ENCODE results near the genes FICD, TMEM119 and KCTD10.

DNA sequence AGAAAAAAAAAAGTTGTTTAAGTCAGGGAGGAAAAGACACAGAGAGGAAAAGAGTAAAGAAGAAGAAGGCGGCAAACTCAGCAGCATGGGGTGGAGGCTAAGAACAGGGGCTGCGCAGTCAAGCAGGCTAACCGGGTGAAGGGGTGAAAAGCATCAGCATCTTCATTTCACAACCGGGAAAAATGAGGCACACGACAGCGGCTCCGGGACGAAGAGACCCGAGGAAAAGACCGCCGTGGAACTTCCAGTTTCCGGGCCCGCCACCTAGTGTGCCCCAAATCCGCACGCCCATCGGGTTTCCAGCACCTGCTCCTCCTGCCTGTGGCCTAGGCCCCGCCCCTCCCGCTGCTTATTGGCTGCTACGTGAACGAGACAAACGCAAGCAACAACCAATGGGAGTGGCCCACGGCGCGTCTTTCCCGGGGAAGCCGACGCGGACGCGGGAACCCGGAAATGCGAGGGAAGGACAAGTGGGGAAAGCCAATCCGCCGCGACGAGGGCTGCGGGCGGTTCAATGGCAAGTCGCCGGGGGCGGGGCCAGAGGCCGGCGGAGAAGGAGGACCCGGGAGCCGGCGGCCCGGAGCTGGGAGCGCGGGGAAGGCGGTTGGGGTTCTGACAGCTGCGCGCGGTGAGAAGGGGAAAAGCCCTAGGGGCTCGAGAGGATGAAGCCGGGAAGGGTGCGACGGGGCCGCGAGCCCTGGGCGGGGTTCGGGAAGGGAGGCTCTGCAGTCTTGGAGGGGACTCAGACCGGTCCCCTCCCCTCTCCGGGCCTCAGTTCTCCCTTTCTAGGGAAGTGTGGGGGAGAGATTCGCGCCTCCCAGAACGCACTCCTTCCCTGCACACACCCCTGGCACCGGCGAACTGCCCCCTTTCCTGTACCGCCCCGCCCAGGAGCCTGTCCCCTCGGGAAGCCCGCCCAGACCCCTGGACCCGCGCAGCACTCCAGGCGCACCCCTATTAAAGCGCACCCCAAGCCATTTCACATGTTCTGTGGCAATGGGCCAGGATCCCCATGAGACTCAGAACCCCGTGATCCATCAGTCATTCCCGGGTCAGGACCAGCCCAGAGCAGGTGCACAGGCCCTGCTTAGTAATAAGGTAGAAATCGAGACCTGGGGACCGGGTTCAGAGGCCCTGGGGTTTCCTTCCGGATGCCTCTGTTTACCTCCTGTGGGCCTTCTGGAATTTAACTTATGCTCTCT, at the start of gene FICD:
TSS of gene FICD (plus strand) at position 544 of the 1,202 bp plus-strand sequence.
- PRO-cap, 4 experiments, result peak in 4 of 4 experiments; most common plus-strand start position 540 of the sequence (in 3); most common minus-strand start position 271 of the sequence (in 2)
- RAMPAGE, long total RNA, 2 experiments, result start-site peak on the plus strand in 1 of 2 experiments, centred at position 544 of the sequence, 23 reads per replicate
- RRBS, result 2% methylated on average over 31 of the region's 81 CpGs

DNA sequence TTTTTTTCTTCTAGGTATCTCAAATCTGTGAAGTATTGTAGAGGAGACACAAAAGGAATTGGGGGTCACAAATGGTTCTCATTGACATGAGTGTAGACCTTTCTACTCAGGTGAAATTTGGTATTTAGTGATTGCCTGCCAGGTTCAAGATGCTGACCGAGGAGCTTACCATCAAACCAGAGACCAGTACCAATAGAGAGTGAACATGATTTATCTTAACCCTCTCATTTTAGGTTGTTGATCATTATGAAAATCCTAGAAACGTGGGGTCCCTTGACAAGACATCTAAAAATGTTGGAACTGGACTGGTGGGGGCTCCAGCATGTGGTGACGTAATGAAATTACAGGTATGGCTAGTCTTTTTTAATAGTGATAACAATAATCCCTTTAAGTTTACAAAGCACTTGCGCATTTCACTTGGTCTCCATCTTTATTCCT, 1.7 kb downstream of the ISCU start:
- PRO-cap, 4 experiments, result no peak in any of the 4 experiments
- RAMPAGE, long total RNA, 2 experiments, result no peak in any of the 2 experiments
- RRBS, result no CpG with 5 or more reads among the region's 4 CpGs

- PRO-cap, 4 experiments, result peak in 4 of 4 experiments; most common plus-strand start chr12:108598245 (in 4); most common minus-strand start chr12:108598072 (in 2)
- RAMPAGE, long total RNA, 2 experiments, result start-site peak on the minus strand in 1 of 2 experiments, at chr12:108598072-108598077 at its widest, 16 reads per replicate
- RRBS, result 14% methylated on average over 5 of the region's 19 CpGs
These were observed at the start of gene TMEM119 for GRCh38 chr12:108597877-108598449. Gene TMEM119 (minus strand): TSS chr12:108598084.

- PRO-cap, 4 experiments, result no peak in any of the 4 experiments
- RAMPAGE, long total RNA, 2 experiments, result no peak in any of the 2 experiments
- RRBS, result no CpG with 5 or more reads among the region's 2 CpGs
These were observed 2.7 kb upstream of the SELPLG start for GRCh38 chr12:108636439-108636805.

DNA sequence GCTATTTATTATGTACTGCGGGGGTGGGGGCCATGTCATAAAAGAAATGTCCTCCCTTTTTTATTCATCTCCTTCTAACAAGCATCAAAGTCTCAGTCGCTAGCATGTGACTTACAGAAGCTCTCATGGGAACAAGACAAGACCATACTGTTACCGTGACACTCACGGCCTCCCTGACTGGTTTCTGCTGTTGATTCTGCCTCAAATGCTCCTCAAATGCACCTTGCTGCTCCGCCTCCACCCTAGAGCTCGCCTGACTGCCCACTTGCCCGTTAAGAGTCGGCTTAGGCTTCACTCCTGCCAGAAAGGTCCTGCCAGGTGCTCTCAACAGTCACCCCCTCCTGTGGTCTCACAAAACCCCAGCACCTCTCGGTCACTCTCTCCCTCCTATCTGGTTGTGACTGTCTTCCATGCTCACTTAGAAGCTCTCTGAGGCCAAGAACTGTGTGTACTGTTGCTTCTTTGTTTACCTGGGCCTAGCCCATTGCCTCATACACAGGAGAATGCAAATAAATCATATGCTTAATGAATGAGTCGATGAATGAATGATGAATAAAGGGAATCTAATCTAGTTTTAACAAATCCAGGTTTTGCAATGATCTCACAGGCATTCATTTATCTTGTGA, 41.5 kb downstream of the SSH1 start:
- PRO-cap, 4 experiments, result no peak in any of the 4 experiments
- RAMPAGE, long total RNA, 2 experiments, result no peak in any of the 2 experiments
- RRBS, result no CpG with 5 or more reads among the region's 10 CpGs

DNA sequence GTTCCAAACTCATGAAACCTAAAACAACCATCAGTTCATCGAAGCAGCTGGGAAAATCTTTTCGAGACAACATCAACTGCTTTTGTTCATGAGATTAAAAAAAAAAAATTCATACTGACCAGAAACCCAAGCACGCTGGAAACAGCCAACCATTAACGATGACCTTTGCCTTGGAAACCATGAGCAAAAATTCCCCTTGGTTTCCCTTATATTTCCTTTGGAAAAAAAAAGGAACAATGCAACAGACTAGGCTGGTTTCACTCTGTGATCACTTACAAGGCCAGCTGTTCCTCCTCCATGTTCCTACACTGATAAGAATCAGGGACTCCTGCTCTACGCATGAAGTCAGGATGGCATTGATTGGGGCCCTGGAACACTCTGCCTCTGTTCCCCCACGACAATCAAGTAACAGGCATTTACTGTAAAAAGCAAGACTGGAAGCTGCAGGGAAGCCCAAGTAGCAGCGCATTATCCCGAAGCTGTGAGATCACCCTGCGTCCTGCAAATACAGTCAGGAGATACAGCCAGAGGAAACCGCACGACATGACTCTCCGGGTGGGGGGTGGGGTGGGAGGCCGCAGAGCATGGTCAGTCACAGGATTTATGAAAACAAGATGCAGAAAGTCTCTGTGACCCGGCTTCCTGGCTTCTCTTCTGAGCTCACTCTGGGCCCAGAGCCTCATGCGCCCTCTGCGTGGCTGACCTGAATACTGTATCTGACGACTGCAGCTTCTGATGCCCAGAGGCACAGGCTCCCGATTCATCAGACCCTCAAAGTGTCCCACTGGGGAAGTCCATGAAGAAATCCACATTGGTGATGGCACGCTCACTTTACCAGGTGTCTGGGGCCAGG, 31.2 kb downstream of the SSH1 start:
- PRO-cap, 4 experiments, result peak in 3 of 4 experiments; most common plus-strand start position 708 of the sequence (in 2); most common minus-strand start position 494 of the sequence (in 2)
- RAMPAGE, long total RNA, 2 experiments, result no peak in any of the 2 experiments
- RRBS, result 6% methylated on average over 3 of the region's 19 CpGs

DNA sequence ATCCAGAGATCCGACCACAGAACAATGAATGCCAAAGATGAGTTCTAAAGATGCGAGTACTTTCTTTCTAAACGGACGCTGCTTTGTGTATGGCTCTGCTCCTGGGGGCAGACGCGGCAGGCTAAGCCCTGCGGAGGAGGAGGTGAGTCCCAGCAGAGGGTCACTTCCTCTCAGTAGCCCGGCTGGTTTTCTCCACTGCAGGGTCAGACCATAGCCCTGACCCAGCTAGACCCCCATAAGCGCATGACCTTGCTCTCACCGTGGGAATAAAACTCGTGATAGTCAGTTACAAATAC, 16.8 kb downstream of the SSH1 start:
- PRO-cap, 4 experiments, result peak in 1 of 4 experiments; most common minus-strand start position 85 of the sequence (in 1)
- RAMPAGE, long total RNA, 2 experiments, result no peak in any of the 2 experiments
- RRBS, result no CpG with 5 or more reads among the region's 11 CpGs

DNA sequence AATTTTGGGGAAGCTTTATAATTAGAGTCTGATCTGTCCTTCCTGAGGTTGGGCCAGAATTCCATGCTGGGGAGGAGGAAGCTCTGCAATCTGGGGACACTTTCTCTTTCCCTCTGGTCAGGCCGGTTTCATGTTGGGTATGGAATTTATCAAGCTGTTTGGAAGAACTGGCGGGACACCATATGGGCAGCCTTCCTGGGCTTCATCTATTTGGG, 54.4 kb downstream of the SVOP start:
- PRO-cap, 4 experiments, result no peak in any of the 4 experiments
- RAMPAGE, long total RNA, 2 experiments, result no peak in any of the 2 experiments
- RRBS, result no CpG with 5 or more reads among the region's 2 CpGs

GRCh38 chr12:109087076-109088065, 5.9 kb downstream of the ALKBH2 start:
- PRO-cap, 4 experiments, result no peak in any of the 4 experiments
- RAMPAGE, long total RNA, 2 experiments, result start-site peak on the plus strand in 1 of 2 experiments, at chr12:109087449-109087682 at its widest, 11 reads per replicate
- RRBS, result no CpG with 5 or more reads among the region's 6 CpGs

GRCh38 chr12:109130715-109131453, 14.5 kb downstream of the ACACB start:
- PRO-cap, 4 experiments, result no peak in any of the 4 experiments
- RAMPAGE, long total RNA, 2 experiments, result no peak in any of the 2 experiments
- RRBS, result no CpG with 5 or more reads among the region's 13 CpGs

DNA sequence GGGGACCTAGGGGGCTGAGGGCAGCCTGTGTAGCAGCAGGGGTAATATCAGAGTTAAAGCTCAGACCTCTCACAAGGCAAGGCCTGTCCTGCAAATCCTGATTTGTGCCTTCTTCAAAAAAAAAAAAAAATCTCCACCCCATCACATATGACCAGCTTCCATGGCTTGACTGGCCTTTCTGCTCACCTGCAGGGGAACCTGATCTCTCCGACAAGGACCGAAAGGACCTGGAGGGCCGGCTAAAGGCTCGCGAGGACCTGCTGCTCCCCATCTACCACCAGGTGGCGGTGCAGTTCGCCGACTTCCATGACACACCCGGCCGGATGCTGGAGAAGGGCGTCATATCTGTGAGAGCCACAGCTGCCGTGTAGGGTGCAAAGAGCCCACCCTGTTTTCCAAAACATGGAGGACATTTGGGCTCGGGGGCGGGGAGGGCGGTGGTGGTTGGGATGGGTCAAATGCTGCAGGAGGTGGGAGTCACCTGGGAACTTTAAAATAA, 45.0 kb downstream of the FOXN4 start:
- PRO-cap, 4 experiments, result no peak in any of the 4 experiments
- RAMPAGE, long total RNA, 2 experiments, result no peak in any of the 2 experiments
- RRBS, result 19% methylated on average over 7 of the region's 15 CpGs

DNA sequence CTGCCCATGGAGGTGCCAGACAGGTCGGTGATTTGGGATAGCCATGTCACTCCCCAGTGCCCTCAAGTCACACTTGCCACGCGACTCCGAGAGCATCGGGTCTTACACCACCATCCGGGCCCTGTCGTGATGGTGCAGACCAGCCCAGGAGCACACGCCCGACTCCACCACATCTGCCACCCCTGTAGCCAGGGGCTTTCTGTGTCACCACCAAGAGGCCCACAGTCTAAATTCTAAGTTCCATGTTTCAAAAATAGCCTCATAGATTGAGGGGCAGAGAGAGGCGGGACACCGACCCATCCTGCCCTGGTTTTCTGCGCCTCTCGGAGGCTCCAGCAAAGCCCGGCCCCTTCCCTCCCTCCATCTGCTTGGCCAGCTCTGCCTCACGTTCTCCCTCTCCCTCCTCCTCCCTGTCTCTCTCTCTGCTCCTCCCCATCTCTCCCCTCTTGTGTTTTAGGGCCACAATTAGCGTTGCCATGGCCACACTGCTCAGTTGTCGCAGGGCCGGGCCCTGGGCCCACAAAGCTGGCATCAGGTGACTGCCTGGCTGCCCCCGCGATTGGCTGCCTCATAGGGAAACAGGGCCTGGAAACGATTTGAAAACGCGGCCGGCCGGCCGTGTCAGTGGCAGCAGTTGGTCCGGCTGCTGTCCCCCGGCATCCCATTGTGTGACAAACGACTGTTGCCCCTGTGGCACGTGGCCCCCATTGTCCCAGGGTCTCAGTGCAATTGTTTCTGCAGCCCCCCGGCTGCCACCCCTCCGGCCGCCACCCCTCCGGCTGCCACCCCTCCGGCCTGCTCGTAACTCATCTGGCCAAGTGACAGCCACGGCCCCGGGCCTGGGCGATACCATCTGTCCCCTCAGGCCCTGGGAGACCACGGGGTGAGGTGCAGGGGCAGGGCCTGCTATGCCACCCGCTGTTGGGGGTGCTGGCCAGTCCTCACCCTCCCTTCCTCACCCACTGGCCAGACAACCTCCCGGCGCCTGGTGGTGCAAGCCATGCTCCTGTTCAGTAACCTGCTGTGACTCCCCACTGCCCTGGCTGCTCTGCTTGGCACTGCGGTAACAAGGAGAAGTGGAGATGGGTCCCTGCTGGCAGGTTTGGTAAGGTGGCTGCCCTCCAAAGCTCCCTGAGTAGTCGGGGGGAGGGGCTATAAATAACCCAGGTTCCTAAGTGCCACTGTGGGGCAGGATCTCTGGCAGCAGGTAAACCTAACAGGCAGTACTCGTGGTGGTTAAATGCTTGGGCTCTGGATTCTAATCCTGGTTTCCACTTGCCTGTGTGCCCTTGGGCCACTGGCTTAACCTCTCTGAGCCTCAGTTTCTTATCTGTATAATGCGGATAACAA, 17.4 kb downstream of the FOXN4 start:
- PRO-cap, 4 experiments, result peak in 4 of 4 experiments; most common plus-strand start position 599 of the sequence (in 4); most common minus-strand start position 366 of the sequence (in 2)
- RAMPAGE, long total RNA, 2 experiments, result no peak in any of the 2 experiments
- RRBS, result 17% methylated on average over 12 of the region's 47 CpGs

- PRO-cap, 4 experiments, result peak in 4 of 4 experiments; most common minus-strand start chr12:109477300 (in 4)
- RAMPAGE, long total RNA, 2 experiments, result start-site peak on the minus strand in 1 of 2 experiments, at chr12:109477296-109477302 at its widest, 570 reads per replicate
- RRBS, result 2% methylated on average over 11 of the region's 48 CpGs
These were observed at the start of gene KCTD10 for GRCh38 chr12:109476409-109477544. Gene KCTD10 (minus strand): TSS chr12:109477300.

DNA sequence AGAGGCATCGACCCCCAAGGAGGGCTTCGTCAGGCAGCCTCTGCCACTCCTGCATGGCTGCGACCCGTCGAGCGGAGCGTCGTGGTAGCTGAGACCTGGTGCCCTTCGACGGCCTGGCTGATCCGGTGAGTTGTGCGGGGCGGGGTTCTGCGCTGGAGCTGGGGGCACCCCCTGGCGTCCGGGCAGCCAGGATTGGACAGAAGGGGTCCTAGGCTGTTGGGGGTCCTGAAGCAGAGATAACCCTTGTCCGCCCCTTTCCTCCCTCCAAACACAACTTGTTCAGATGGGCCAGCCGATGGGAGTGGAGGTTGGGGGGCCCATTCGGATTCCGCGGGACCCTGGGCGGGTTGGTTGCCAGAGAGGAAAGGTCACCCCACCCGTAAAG, 1.1 kb downstream of the FAM222A start:
- PRO-cap, 4 experiments, result no peak in any of the 4 experiments
- RAMPAGE, long total RNA, 2 experiments, result no peak in any of the 2 experiments
- RRBS, result 7% methylated on average over 8 of the region's 23 CpGs

- PRO-cap, 4 experiments, result no peak in any of the 4 experiments
- RAMPAGE, long total RNA, 2 experiments, result no peak in any of the 2 experiments
- RRBS, result no CpG with 5 or more reads among the region's 12 CpGs
These were observed 16.7 kb downstream of the GLTP start for GRCh38 chr12:109863459-109864209.

- PRO-cap, 4 experiments, result no peak in any of the 4 experiments
- RAMPAGE, long total RNA, 2 experiments, result no peak in any of the 2 experiments
- RRBS, result no CpG with 5 or more reads among the region's 9 CpGs
These were observed 8.5 kb downstream of the GLTP start for GRCh38 chr12:109871714-109872386.

DNA sequence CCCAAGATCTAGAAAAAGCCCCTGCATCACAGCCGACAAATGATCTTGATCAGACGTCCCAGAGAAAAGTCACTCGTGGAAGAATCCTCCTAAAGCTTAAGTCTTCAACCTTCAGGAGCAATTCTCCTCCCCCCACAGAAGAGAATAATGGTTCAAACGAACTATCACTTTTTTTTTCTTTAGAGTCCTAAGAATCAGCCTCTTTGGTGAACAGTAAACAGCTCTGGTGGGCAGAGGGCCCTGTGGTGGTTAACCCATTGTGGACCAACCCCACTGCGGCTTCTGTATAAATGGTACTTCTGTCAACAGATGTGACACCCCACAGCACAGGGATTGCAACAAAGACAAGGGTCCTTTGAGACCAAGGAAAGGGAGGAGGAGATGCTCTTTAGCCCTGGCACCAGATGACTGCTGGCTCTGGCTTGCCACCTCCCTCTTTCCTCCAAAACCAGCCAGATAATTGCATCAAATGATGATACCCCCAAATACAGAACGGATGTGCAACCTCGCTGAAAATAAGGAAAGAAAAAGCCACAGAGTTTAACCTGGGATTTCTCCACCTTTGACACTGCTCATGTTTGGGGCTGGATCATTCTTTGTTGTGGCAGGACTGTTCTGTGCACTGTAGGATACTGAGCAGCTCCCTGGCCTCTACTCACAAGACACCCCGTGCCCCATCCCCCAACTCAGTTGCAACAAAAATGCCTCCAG, 2.4 kb downstream of the GLTP start:
- PRO-cap, 4 experiments, result no peak in any of the 4 experiments
- RAMPAGE, long total RNA, 2 experiments, result no peak in any of the 2 experiments
- RRBS, result no CpG with 5 or more reads among the region's 8 CpGs

DNA sequence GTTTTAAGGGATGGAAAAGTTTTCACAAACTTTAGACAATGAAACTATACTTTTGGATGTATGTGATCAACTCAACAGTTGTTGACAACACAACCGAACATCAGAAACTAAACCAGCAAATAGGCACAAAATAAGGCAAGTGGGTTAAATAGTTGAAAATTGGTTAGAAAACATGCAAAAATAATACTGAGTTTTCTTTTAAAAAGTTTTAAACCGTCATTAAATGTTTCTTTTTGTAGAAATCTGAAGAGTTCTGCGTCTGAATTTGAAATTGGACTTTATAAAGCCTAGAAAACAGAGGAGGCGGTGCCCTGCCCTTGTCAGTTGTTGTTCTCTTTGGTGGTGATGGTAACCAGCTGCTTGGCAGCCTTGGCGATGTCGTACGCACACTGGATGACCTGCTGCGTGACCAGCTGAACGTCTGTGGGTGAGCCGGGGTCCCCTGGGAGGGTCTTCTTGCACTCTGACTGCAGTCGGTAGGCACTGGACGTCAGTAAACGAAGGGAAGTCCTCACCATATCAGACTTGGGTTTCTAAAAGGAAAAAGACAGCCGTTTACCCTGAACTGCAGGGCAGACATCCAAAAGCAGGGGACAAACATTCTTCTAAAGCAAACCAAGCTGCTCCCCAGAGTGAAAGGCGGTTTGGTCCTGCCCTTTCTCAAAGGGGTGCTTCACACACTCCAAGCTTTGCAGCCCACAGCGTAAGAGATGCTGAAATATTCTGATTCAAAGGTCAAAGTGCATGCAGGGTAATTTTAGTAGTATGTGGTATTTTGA, 32.8 kb downstream of the TCHP start:
- PRO-cap, 4 experiments, result no peak in any of the 4 experiments
- RAMPAGE, long total RNA, 2 experiments, result no peak in any of the 2 experiments
- RRBS, result no CpG with 5 or more reads among the region's 16 CpGs

GRCh38 chr12:109948022-109949040, 47.8 kb downstream of the GIT2 start:
- PRO-cap, 4 experiments, result no peak in any of the 4 experiments
- RAMPAGE, long total RNA, 2 experiments, result no peak in any of the 2 experiments
- RRBS, result no CpG with 5 or more reads among the region's 13 CpGs

- PRO-cap, 4 experiments, result no peak in any of the 4 experiments
- RAMPAGE, long total RNA, 2 experiments, result no peak in any of the 2 experiments
- RRBS, result no CpG with 5 or more reads among the region's 7 CpGs
These were observed 28.6 kb downstream of the GIT2 start for GRCh38 chr12:109967418-109968021.

Measured in uterus (tissue), 7 donors.